Right common carotid artery plus branches (tissue), 1 donor: ENCODE data around the genes GH2, PECAM1 and LRRC37A3.

DNA sequence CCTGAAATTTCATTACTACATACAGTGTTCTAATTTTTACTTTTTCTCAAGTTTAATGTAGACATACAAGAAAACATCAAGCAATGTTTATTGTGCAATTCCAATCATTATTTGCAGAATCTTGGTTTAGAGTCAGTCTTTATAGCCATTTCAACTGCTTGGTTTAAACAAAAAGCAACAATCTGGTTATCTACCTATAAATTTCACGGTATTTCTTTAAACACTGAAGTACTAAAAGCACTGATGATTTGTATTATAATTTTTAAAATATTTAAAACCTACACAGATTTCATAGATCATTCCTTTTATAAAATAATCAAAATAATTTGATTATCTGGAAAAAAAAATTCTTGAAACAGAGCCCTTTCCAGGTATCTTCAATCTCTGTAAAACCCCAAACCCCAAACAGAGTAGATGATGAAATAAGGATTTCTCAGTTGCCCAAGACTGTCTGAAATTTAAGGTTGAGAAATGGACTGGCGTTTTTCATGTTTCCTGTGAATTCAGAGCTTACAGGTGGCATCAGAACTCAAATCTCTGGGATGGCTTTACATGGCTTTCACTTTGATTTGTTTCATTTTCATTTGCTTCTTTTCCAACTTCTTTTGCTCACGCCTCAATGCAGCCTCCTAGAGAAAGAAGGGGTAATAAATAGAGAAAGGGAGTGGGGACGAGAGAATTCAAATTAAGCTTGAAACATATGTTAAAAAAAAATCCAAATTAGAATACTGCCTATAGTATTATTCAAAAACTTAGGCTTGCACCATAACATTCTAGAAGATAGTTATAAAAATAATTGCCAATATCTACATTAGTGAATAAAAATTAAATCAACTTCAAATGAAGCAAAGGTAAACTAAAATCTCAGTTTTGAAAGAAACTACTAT lies 5.0 kb upstream of the STRADA start:
- PRO-cap = no peak

DNA sequence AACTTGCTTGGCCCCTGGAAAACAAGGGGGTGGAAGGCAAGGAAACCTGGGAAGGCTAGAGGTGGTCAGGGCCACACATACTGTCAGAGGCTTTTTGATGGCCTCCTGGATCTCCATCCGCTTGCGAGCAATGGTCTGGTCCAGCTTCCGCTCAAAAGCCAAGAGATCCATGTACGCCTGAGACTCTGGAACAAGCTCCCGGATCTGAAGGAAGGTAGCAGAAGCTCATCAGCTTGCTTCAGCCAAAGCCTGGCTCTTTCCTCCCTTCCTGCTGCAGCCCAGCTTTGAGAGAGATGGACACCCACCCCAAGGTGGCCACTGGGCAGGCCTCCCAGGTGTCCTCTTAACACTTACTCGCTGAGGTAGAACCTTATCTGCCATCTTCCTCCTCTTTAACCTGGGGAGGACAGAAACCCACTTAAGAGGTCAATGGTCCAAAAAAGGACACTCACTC lies 5.6 kb downstream of the SMARCD2 start:
- PRO-cap = no peak

DNA sequence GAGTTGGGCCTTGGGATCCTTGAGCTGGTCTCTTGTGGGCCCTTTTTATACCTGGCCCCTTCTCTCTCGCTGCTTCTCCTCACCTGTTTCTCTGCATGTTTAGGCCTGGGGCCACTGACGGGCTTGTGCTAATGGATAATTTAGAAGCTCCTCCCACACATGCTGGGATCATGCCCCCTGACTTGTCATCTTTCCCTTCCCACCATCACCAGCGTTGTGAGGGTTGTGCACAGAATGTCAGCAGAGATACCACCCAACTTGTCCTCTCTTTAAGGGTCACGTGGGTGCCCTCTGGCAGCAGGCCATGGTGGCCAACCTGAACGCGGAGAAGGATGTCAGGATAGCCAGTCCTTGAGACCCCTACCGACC lies at the start of gene GH2:
Gene GH2 (minus strand): TSS at position 101 of the 369 bp plus-strand sequence.
- PRO-cap = no peak

- PRO-cap = no peak
These were observed 2.6 kb upstream of the CD79B start for GRCh38 chr17:63934718-63935055.

GRCh38 chr17:63959921-63960877 lies 12.5 kb downstream of the SCN4A start:
- PRO-cap = no peak

GRCh38 chr17:64022616-64023250 lies 2.3 kb upstream of the ICAM2 start:
- PRO-cap = no peak

- PRO-cap = no peak
These were observed 47.4 kb downstream of the ERN1 start for GRCh38 chr17:64082564-64082830.

GRCh38 chr17:64092921-64093395 lies 37.0 kb downstream of the ERN1 start:
- PRO-cap = no peak

DNA sequence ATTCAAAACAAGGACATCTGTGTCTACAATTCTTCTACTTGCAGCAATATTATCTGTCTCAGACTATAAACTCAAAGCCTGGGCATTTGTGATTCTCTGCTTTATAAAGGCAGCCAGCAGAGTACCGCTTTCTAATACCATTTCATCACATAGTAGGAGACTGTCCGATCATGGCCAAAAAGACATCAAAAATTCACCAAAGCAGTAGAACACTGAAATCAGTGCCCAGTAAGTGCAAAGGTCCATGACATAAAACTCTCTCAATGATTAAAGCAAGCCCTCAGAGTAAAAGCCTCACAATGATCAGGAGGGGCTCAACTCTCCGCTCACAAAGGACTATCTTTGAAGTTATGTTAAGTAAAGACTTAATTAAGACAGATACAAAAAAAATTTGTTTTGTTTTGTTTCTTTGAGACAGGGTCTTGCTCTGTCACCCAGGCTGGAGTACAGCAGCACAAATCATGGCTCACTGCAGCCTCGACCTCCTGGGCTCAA lies 23.0 kb downstream of the ERN1 start:
- PRO-cap = no peak

DNA sequence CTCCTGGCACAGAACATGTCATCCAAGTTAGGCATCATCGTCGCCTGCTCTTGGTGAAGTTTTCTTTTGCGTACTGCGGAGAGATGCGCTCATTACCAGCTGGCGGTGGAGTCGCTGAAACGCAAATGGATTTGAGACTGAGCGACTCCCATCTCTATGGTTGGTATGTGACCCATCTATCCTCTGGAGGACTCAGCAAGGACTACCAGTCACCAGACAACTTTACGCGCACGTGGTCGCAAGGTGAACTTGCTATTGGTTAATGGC lies 15.6 kb upstream of the ERN1 start:
- PRO-cap = bidirectional peak, plus-strand start outside the sequence, minus-strand start at position 107 of the sequence

- PRO-cap = no peak
These were observed 46.5 kb downstream of the TEX2 start for GRCh38 chr17:64216304-64217121.

DNA sequence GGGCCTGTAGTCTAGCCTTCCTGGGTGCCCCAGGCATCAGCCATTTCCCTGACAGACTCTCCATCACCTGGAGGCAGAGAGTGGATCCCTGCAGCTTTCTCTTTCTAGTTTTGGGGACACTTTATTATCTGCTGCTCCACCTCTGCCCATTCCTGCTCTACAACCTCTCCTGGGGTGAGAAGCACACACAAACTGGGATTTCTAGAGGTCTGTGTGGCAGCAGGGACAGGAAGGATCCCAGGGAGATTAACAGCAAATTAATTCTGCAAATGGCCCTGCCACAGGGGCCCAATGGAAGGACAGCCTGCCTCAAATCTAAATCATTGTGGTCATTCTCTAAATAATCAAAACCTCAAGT lies 50.9 kb upstream of the TEX2 start:
- PRO-cap = no peak

- PRO-cap = no peak
These were observed 63.2 kb downstream of the PECAM1 start for GRCh38 chr17:64327169-64328158.

DNA sequence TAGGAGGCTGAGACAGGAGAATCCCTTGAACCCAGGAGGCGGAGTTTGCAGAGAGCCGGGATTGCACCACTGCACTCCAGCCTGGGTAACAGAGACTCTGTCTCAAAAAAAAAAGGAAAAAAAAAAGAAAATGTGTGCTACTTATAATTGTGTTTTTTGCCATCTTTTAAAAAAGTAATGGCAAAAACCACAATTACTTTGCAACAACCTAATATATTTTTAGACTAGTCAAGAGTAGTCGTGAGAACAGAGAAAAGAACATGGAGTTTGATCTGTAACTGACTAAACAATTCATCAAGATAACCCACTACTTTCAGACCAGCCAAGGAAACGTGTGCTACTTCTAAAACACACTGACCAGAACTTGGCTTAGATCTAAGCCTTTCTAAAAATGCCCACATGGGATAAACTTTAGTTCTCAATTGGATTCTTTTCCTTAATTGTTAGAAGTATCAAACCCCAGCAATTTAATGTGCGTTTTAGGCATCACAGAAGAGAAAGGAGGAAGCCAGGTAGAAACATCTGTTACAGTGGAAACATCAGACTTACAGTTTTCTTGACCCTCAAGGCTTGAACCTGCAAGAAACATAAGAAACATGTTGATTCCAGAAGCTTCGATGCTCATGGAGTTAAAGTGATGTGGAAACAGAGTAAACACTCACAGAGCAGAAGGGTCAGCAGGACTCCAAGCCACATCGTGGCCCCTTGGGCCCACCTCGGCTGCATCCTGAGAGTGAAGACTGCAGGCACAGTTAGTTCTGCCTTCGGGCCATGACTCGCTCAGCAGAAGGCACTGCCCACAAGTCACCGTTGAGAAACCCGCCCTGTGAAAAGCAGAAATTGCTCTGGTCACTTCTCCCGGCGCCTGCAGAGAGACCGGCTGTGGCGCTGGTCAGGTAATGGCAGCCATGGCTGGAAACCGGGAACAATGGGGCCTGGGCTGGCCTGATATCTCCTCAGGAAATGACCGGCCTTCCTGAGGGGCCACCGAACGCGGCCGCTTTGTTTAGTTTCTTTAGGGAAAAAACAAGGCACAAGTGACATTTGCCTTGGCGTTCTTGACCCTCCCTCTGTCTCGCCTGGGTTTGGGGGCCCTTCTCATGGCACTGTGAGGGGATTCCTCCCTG lies at the start of gene PECAM1:
Gene PECAM1 (minus strand): TSS at position 921 of the 1,127 bp plus-strand sequence.
- PRO-cap = bidirectional peak, plus-strand start at position 852 of the sequence, minus-strand start at position 729 of the sequence; bidirectional peak, plus-strand start at position 1,043 of the sequence, minus-strand start at position 921 of the sequence

DNA sequence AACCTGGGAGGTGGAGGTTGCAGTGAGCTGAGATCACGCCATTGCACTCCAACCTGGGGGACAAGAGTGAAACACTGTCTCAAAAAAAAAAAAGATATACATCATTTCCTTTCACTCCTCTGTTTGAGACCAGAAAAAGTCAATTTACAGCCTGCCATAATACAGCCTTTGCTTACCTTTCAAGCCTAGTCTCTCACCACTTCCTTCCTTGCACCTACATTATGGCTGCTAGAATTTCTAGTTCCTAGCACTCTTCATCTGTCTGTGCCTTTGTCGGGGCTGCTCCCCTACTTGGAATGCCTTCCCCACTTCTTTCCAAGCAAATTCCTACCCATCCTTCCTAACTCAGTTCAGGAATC lies 2.8 kb upstream of the PECAM1 start:
- PRO-cap = no peak

DNA sequence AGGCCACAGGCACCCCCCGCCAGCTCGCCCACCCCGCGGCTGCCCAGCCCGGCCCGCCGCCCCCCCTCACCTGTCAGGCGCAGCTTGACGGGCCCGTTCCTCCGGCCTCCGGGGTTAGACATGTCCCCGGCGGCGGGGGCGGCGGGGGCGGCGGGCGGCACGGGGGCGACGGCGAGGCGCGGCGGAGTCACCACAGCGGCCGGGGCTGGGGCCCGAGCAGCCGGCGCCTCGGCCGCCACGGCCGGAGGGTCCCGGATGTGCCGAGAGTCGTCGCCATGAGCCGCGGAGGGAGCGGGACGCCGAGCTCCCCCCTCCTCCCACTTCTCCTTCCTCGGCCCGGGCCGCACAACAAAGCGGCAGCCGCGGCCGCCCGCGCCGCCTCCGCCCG lies 354 bp downstream of the SMURF2 start:
- PRO-cap = bidirectional peak, plus-strand start at position 348 of the sequence, minus-strand start at position 282 of the sequence

GRCh38 chr17:64764203-64764980 lies 102.3 kb upstream of the SMURF2 start:
- PRO-cap = no peak

DNA sequence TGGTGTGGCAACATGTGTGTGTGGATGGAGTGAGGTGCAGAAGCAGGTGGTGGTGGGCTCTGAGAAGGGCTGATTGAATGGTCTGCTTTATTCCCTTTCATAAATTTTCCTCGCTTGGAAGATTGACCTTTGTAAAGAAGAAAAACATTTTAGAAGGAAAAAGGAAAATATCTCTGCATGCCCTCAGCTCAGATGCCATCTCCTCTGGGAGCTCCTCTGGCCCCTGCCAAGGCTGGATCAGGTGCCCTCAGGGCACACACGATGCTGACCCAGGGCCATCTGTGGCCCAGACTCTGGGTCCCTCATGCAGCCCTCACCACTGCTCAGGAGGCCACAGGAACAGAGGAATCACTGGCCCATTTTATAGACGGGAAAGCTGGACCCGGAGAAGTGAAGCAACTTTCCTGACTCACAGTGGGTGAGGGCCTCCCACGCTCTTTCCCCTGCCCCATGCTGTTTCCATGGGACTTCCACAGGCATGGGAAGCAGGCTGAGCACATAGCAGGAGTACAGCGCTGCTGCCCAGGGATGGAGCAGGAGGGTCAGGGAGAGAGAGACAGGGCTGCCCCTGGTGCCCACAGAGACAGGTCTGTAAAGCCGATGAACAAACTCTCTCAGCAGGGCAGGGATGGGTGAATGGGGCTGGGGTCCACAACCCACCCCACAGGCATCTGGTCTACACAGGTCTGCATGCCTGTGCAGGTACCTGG lies 127.9 kb upstream of the SMURF2 start:
- PRO-cap = no peak

- PRO-cap = bidirectional peak, plus-strand start at chr17:64919620, minus-strand start at chr17:64919468
These were observed at the start of gene LRRC37A3 for GRCh38 chr17:64919306-64920227. TSS of gene LRRC37A3 (minus strand) at chr17:64919478.

GRCh38 chr17:65014156-65014987 lies 42.2 kb downstream of the GNA13 start:
- PRO-cap = no peak